Measurements from ENCODE around the gene THUMPD2.

DNA sequence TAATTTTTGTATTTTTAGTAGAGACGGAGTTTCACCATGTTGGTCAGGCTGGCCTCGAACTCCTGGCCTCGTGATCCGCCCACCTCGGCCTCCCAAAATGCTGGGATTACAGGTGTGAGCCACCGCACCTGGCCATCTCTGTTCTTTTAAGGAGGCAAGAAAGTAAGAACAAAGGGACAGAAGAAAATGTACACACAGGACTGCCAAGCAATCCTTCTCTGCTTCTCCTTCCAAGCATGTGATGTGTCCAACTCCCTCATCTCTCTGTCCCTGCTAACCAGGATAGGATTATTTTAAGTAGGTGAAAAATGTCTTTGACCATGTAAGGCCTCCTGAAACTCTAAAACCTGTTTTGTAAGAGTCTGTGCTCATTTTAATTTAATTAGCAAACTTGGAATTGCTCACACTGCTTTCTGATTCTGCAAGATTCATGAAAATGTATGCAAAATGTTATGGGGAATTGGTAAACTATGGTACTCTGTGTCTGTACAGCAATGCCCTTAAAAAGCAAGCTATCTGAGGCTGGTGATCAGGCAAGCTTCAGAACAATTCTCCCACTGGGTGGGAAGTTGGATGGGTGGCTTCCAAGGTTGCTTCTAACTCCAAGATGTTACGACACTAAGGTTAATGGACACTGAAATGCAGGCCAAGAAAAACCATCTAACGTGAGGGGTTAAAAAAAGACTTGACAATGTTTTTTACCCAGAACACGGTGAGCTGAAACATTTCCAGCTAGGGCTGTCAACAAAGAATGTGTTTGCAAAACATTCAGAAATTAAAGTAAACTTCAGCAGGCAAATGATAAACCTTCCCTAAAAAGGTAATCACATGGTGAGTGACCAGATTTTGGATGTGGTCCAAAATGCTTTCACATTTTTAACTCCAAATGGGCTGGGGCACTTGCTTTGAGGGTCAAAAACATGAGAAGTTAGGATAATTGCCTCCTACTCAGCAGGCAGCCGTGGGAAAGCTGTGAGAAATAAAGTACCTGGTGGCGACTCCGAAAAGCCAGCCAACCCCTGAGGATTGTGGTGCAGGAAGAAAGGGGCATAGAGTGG is 89.6 kb upstream of the ATL2 start:
- PRO-cap = no peak

- PRO-cap = no peak
Observed at GRCh38 chr2:38517470-38517669, 85.4 kb downstream of the HNRNPLL start.

- PRO-cap = no peak
Observed at GRCh38 chr2:38604012-38604493, 1.3 kb upstream of the HNRNPLL start.

DNA sequence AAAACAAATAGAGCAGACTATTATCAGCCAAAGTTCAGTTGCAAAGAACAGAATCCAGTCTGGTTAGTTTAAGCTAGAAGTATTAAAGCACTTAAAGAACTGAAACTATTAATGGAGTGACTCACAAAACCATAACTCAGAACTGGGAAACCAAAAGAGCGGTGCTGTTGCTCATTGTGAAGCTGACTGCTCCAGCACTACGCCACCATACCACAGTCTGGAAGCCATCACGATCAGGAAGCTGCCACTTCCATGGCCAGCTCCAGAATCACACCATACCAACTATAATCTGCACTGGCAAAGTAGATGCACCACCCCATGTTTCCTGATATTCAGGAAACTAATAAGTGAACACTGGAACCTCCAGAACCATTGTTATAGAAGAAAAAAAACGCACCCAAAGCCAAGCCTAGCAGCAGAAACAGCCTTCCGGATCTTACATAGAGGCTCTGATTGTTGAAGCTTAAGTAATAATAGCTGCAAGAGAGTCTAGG is 8.7 kb upstream of the HNRNPLL start:
- PRO-cap = no peak

GRCh38 chr2:39091564-39092686 is 28.9 kb downstream of the SOS1 start:
- PRO-cap = no peak

DNA sequence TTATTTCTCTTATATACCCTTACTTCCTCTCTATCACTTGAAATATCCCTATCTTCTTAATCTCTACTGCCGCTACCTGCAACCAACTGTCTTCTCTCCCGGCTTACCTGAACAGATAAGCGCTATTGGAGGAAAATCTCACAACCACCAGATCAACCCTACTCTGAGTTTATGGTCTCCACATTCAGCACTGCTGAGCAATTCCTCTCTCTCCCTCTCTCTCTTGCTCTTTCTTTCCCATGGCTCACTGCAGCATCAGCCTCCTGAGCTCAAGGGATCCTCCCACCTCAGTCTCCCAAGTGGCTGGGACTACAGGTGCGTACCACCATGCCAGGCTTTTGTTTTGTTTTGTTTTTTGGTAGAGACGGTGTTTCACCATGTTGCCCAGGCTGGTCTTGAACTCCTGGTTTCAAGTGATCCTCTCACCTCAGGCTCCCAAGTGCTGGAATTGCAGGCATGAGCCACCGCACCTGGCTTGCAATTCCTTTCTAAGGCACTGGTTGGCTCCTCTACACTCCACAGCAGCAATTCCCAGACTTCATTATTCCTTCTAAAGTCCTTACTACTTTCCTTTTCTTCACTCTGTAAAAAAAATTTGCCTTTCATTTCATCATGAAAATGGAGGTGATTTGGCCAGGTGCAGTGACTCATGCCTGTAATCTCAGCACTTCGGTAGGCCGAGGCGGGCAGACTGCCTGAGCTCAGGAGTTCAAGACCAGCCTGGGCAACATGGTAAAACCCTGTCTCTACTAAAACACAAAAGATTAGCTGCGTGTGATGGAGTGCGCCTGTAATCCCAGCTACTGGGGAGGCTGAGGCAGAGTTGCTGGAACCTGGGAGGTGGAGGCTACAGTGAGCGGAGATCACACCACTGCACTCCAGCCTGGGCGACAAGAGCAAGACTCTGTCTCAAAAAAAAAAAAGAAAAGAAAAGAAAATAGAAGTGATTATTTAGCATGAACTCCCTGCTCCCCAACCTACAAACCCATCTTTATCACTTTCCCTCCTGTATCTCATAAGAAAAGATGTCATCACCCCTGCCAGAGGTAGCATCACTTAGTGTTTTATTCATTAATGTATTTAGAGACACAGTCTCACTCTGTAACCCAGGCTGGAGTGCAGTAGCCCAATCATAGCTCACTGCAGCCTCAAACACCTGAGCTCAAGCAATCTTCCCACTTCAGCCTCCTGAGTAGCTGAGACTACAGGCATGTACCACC is 8.3 kb downstream of the SOS1 start:
- PRO-cap = no peak

DNA sequence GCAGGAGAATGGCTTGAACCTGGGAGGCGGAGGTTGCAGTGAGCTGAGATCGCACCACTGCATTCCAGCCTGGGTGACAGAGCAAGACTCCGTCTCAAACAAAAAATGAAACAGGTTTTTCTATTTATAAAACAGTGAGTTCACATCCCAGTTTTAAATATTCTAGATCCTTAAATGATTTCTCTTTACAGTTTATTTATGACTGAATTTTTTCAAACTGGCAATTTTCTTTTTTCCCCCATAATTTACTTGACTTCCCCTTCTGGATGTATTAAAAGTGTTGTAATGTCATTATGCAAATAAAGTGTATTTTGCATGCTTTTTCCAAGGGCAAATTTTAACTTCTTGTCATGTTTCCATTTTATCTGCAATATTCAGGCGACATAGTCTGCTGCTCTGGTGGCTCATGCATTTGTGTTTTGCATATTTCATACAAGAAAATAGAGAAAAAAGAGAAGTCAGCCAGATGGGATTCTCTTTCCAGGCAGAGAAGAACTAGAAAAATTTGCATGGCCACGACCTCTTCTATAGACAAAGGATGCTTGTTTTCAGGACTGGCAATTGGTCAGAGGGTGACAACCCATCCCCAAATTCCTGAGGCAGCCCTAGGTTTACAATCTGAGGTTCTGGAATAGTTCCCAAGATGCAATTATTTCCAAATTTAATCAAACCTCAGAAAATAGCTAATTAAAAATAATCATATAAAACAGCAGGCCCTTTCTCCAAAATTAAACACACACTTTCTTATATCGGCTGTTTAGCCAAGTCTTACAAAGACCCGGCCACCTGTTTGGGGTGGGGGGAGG is 20.4 kb upstream of the SOS1 start:
- PRO-cap = no peak

DNA sequence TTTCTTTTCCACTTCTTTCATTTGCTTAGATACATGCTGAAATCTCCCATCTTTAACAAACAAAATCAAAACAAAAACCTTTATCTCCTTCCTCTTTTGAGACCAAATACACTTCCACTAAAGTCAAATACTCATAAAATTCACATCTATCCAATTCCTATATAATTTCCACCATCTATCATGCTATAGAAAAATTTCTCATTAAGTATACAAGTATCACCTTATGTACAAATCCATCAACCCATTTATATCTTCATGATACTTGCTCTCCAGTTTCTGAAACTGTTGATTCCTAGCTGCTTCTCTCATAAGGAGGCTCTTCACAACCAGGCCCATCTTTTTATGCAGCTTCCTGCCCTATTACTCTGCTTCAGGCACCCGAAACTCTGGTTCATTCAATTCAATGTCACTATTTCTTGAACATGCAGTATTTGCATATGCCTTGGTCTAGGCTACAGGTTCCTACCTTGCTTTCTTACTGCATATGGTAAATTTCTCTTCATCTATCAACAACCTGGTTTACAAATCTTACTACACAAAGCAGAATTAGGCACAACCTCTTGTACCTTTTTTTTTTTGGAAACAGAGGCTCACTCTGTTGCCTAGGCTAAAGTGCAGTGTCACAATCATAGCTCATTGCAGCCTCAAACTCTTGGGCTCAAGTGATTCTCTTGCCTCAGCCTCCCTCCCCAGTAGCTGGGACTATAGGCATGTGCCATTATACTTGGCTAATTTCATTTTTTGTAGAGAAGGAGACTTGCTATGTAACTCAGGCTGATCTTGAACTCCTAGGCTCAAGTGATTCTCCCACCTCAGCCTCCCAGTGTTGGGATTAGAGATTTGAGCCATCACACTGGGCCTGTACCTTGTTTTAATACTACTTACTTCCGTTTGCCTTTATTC is 125.6 kb upstream of the SOS1 start:
- PRO-cap = no peak

- PRO-cap = no peak
Observed at GRCh38 chr2:39335472-39336024, 101.5 kb downstream of the MAP4K3 start.

GRCh38 chr2:39377411-39378129 is 59.5 kb downstream of the MAP4K3 start:
- PRO-cap = no peak

DNA sequence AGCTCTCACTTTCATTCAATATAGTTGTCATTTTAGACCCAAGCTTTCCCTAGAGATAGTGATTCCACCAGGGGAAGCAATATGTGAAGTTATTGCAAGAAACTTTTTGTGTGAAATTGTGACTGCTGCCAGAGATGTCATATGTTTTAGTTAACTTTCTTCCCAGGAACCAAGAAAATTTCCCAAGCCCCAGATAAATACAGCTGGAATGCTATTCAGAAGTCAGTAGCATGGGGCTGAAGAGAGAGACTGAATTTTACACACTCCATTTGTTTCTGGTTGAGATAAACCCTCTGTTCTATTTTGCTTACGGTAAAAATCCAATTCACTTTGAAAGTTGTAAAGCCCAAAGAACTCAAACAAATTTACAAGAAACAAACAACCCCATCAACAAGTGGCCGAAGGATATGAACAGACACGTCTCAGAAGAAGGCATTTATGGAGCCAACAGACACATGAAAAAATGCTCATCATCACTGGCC is 60.4 kb upstream of the MAP4K3 start:
- PRO-cap = no peak

DNA sequence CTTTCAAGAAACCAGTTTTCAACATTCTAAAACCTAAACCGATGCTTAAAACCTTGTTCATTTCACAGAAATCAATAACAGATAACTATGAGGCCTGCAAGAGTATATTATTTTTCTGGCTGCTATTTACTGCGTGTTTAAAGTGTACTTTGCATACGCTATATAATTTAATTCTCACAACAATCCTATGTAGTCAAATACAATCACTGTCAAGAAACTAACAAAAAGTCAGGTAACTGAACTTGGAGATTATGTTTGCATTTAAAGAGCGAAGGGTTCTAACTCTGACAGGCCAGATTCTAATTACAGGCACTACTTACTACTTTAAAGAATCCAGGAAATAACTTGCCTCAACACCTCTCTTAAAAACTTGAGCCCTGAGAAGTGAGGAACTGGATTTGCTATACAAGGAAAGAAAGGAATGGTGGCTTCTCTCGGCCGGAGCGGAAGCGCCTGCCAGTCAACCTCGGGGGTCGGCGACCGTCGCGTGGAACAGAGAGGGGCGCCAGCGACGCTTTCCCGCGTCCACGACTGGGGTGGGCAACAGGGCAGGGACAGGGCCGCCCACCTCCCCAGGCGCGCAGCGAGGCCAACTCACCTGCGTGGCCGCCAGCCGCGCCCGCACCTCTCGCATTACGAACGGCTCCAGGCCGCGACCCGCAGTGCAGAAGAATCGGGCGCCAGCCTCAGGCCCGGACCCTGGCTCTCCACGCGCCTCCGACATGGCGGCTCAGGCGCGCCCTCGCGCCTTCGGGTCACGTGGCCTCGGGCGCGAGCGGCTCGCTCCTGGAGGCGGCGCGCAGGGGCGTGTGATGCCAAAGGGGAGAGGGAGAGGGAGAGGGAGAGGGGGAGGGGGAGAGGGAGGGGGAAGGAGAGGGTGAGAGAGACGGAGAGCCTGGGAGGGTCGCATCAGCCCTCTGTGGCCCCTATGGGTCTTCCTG is at the start of gene THUMPD2:
THUMPD2 (minus strand) TSS at position 743 of the 941 bp plus-strand sequence.
- PRO-cap = bidirectional peak, plus-strand start at position 843 of the sequence, minus-strand start at position 732 of the sequence

DNA sequence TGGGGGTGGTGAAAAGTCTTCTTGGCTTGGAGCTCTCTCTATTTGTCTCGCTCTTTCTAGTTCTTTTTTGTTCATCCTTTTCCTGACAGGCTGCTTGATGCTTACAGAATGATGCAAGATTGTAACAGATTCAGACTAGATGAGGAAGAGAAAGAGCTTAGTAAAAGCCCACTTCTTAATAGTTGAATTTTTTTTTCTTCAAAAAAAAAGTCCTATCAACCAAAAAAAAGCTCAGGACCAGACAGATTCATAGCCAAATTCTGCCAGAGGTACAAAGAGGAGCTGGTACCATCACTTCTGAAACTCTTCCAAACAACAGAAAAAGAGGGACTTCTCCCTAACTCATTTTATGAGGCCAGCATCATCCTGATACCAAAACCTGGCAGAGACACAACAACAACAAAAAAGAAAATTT is 231.2 kb downstream of the SLC8A1 start:
- PRO-cap = no peak

GRCh38 chr2:40402363-40403202 is 49.3 kb downstream of the SLC8A1 start:
- PRO-cap = no peak

DNA sequence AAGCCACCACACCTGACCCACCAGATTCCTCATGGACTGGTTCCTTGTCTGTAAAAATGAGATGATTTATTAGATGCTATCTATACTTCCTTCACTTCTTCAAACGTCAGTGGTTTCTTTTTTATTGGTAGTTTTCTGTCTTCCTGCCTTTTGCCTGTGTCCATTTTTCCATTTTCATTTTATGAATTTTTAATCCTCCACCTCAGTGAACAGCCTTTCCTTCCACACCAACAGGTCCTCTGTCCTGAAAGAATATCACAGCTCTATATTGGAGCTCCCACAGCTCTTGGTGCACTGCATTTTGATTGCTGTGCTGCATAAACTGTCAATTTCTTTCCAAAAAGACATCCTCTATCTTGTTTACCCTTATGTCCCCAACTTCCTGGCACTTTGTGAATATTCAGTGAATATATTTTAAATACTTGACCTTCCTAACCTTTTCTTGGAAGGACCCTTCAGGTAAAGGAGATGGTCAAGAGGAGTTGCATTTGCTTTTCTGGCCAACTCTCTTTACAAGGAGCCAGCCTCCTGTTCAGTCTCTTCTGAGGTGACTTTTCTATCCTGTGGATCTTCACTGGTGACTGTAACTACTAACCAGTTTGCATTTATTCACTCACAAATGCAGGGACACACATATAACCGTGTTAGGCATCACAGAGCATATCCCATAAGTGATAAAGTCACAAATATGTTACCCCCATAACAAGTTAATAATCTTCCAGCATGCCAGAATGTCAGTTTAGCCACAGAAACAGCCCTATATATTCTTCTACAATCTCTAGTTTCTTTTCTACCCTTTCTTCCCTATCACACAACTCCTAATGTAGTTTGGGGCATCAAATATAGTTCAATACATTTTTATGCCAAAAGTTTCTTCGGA is 44.3 kb downstream of the SLC8A1 start:
- PRO-cap = no peak

DNA sequence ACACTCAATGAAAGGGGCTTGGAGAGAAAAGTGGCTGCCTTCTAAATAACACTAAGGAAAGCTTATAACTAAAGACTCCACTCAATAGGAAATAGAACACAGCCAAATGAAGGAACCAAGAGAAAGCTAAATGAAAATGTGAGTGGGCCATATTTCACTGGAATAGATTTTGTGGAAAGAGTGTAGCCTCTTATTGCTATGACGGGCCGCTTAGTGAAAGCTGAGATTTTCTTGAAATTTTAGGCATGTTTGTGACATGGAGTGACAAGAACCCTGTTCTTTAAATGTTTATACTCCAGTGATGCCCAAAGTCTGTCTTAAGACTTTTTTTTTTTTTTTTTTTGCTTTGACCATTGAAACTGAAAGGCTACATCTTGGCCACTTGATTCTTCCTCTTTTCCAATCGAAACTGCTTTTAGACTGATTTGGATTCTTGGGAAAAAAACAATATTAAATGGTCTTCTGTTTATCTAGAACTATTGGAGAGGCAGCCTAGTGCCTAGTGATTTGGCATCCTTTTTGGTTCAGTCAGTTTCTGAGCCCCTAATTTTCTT is 2.3 kb upstream of the SLC8A1 start:
- PRO-cap = no peak

- PRO-cap = no peak
Observed at GRCh38 chr2:41965738-41966187, 82.1 kb upstream of the PKDCC start.

- PRO-cap = no peak
Observed at GRCh38 chr2:41989755-41990258, 58.0 kb upstream of the PKDCC start.

- PRO-cap = no peak
Observed at GRCh38 chr2:42099307-42099861, 51.6 kb downstream of the PKDCC start.

GRCh38 chr2:42141167-42141598 is 28.0 kb upstream of the EML4 start:
- PRO-cap = no peak